Vein endothelial cell (primary cell): ENCODE results near the gene COL5A2.

DNA sequence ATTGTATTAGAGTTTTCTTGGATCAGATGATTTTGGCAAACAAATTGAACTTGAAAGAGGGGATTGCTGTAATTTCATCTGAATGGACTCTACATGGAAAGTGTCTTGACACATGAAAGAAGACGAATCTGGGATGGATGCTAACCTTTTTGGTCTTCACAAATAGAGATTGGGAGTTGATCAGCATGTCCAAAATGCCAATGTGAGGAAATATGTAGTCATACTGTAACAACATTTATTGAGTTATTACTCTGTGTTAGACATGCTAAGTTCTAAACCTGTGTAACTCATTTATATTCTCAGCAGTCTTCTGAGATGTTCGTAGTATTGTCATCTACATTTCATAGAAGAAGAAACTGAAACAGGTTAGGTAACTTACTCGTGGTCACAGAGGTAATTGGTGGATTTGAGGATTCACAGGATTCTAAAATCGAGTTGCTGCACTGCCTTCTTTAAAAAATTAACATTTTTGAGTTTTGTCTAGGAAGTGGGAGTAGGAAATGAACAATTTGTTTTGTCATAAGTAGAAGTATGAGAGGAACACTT, 162.1 kb downstream of the UBE2E3 start:
- CAGE, long polyA plus RNA: no peak

DNA sequence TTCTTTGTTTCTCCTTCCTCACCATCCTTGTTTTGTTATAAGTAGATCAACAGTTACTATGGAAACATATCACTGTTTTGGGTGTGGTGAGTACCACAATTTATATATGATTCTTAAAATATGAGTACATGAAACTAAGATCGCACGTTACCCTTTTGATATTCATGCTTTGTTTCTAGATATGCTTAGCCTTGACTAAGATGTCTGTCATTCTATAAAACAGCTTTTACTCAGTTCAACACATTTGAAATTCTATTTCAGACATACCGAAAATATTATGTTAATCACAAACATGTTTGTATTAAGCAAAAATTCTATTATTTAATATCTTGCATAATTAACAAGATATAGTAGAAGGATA, 232.2 kb upstream of the ITGA4 start:
- CAGE, long polyA plus RNA: no peak

GRCh38 chr2:181308527-181309203, 148.5 kb upstream of the ITGA4 start:
- CAGE, long polyA plus RNA: no peak

DNA sequence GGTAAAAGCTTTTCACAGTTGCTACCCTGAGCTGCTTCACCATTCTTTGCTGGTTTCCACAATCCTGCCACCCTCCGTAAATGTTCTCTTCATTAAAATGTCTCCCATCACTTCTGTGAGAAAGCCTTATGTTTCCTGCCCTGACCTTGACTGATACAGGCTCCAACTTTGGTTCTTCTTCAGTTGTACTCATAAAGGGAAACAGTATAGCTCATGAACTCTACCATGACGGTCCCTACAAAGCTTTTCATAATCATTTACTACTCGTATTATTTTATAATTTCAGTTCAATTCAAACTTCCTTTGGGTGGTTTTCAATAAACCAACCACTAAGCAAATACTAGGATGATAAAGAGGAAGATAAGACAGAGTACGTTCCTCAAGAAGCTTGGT, 62.1 kb upstream of the ITGA4 start:
- CAGE, long polyA plus RNA: no peak

DNA sequence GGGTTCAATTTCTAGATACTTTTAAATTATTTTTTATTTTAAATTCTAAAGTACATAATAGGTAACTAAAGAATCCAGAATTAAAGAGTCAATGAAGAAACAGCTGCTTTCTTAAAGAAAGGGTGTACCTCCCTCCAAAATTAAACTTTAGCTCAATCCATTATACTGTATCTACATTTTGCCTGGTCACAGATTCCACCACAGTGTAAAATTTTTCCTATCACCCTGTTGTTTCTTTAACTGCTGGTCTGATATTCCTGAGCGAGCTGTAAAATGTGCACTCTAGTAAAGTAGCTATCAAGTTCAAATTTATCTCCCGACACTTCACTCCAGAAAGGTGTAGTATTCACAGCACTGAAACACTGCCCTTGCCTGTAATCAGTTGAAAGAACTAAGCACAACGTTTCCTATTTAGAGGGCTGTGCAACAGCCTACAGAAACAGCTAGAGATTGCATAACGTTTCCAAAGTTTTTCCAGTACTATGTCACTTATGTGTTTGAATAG, 933 bp downstream of the PDE1A start:
- CAGE, long polyA plus RNA: no peak

DNA sequence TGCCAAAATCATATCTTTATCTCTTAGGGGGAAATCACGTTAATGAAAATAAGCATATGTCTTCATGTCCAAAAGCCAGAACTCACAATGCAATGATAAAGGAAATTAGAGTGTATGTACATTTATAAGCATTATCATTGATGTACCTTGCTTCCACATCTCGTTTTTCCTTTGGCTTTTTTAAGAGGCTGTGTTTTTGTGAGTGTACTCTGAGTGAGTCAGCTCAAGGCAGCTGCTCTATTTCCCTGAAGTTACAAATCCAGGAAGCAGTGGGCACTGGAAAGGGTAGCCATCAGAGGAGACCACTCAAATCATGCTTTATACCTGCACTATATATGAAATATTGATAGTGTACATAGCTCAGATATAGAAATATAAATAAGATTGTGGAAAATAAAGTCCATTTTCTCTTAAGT, 116.0 kb upstream of the PDE1A start:
- CAGE, long polyA plus RNA: no peak

- CAGE, long polyA plus RNA: no peak
Observed at GRCh38 chr2:183038758-183039263, 554 bp upstream of the NCKAP1 start.

GRCh38 chr2:184425489-184425813, 172.9 kb upstream of the ZNF804A start:
- CAGE, long polyA plus RNA: no peak

DNA sequence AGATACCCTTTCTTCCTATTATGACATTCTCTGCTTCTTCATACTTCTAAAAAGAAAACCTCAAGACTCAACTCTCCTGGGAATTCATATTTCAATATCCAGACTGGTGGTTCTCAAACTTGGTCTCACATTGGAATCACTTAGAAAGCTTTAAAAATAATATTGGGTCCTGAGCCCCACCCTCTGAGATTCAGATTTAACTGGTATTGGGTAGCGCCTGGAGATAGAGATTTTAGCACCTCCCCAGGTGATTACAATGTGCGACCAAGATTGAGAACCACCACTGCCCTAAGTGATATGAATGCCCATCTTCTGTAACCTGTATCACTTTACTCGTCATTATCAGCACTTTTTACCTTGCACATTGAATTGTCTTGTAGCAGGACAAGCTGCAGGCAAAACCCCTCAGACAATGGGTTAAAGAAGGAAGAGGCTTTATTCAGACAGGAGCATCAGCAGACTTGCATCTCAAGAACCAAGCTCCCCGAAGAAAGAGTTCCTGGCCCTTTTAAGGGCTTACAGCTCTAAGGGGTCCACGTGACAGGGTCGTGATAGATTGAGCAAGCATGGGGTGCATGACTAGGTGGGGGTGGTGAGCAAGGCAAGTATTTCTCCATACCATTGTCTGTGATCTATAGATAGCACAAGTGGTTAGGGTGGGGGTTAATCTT, 46.6 kb upstream of the ZC3H15 start:
- CAGE, long polyA plus RNA: no peak

DNA sequence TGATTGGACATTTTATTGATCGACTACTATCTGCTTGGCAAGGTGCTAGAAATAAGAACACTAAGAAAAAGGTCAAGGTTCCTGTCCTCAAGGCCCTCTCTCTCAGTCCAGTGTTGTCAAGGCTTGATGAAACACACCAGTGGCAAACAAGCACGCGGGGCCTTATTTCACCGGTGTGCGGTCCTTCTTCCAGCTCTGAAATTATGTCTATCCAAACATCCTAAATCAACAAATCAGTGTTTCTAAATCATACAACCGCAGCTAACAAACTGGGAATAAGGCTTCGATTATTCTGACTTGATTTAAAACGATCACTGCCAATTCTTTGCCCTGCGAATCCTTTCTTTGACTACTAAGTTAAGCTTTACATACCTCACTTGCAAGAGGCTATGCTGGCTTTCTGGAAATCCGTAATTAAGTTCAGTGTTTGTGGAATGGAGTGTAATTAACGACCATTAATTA, 702 bp upstream of the ITGAV start:
- CAGE, long polyA plus RNA: no peak

- CAGE, long polyA plus RNA: no peak
Observed at GRCh38 chr2:186592016-186592763, 2.3 kb downstream of the ITGAV start.

DNA sequence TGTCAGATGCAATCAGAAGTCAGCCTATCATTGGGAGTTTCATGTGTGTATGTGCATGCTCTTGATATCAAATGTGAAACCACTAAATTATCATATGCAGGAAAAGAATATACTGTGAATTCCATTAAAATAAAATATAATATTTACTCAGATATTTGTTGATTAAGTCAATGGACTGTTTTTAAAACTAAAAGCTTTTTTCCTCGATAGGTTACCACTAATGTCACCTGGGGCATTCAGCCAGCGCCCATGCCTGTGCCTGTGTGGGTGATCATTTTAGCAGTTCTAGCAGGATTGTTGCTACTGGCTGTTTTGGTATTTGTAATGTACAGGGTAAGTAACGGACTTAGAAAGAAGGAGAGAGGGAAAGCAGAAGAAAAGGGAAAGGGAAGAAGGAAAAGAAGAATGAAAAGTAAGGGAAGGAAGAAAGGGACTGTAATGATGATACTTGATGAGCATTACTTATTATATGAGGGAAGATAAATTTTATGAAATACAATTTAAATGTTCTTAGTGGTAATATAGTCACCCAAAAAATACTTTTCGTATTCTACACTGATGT, 17.2 kb upstream of the FAM171B start:
- CAGE, long polyA plus RNA: no peak

DNA sequence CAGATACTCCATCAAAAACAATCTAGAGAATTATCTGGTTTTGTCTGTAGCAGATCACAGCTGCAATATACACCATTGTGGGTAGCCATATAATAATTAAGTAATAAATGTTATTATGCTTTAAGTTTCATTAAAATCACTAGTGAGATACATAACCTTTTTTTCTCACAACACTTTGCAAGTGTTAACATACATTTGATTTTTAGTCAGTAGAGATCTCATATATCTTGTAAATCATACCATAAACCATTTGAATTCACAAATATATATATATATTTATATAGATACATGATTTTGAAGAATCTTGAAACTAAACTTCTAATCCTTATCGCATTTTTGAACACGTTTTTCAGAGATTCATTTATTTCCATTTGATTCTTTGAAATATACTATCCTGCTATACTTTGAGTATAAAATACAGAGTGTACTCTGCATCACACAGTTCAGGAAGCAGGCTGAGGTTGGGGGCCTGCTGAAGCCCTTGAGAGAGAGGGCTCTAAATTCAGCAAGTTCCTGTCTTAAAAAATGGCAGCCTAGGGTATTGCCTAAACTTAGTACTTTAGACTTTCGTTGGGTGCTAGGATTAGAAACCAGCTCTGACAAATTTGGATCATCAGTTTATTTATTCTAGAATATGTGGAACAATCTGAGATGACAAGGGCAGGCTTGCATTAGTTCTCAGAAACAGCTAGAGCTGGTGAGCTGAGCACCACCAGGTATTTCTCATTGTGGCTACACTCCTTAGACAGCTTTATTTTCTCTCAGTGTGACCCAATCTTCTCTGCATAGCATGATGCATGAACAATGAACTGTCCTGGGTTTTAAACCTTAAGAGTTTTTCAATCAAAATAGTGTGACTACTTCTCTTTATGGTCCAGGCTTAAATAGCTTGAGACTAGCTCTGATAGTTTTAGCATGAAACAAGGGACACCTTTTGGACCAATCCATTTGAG, 49.2 kb downstream of the TFPI start:
- CAGE, long polyA plus RNA: no peak

DNA sequence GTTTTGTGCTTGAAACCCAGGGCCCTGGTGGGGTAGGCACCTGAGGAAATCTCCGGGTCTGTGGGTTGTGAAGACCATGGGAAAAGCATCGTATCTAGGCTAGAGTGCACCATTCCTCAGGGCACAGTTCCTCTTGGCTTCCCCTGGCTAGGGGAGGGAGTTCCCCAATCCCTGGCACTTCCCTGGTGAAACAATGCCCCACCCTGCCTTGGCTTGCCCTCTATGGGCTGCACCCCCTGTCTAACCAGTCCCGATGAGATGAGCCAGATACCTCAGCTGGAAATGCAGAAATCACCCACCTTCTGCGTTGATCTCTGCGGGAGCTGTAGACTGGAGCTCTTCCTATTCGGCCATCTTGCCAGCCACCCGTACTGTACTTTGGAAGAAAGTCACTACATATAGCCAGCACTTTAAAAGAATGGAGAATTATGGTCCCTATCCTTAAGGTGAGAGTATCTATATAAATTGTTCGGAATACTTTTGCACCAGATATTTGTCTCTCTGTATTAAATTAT, 33.9 kb downstream of the TFPI start:
- CAGE, long polyA plus RNA: no peak

- CAGE, long polyA plus RNA: no peak
Observed at GRCh38 chr2:187565499-187566079, 11.4 kb upstream of the TFPI start.

- CAGE, long polyA plus RNA: no peak
Observed at GRCh38 chr2:188978019-188979195, 4.2 kb downstream of the COL3A1 start.

DNA sequence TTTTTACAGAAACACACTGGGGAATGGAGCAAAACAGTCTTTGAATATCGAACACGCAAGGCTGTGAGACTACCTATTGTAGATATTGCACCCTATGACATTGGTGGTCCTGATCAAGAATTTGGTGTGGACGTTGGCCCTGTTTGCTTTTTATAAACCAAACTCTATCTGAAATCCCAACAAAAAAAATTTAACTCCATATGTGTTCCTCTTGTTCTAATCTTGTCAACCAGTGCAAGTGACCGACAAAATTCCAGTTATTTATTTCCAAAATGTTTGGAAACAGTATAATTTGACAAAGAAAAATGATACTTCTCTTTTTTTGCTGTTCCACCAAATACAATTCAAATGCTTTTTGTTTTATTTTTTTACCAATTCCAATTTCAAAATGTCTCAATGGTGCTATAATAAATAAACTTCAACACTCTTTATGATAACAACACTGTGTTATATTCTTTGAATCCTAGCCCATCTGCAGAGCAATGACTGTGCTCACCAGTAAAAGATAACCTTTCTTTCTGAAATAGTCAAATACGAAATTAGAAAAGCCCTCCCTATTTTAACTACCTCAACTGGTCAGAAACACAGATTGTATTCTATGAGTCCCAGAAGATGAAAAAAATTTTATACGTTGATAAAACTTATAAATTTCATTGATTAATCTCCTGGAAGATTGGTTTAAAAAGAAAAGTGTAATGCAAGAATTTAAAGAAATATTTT, 37.6 kb downstream of the COL3A1 start:
- CAGE, long polyA plus RNA: no peak

- CAGE, long polyA plus RNA: no peak
Observed at GRCh38 chr2:189179009-189180002, at the start of gene COL5A2. COL5A2 (minus strand) TSS chr2:189179761.

- CAGE, long polyA plus RNA: no peak
Observed at GRCh38 chr2:189261419-189261833, 81.9 kb upstream of the COL5A2 start.

GRCh38 chr2:189483486-189483969, 42.3 kb downstream of the WDR75 start:
- CAGE, long polyA plus RNA: no peak